Esophagus muscularis mucosa (tissue), 4 donors: ENCODE data around the genes BLCAP and VSTM2L.

GRCh38 chr20:36628028-36628667 lies 17.8 kb downstream of the SLA2 start:
- PRO-cap: no peak
- RAMPAGE, long total RNA, 4 experiments: no peak in any of the 4 experiments

- PRO-cap: no peak
- RAMPAGE, long total RNA, 4 experiments: no peak in any of the 4 experiments
Measured at GRCh38 chr20:36784757-36785516, 11.4 kb upstream of the DSN1 start.

GRCh38 chr20:36845650-36846428 lies 17.5 kb downstream of the SOGA1 start:
- PRO-cap: no peak
- RAMPAGE, long total RNA, 4 experiments: no peak in any of the 4 experiments

DNA sequence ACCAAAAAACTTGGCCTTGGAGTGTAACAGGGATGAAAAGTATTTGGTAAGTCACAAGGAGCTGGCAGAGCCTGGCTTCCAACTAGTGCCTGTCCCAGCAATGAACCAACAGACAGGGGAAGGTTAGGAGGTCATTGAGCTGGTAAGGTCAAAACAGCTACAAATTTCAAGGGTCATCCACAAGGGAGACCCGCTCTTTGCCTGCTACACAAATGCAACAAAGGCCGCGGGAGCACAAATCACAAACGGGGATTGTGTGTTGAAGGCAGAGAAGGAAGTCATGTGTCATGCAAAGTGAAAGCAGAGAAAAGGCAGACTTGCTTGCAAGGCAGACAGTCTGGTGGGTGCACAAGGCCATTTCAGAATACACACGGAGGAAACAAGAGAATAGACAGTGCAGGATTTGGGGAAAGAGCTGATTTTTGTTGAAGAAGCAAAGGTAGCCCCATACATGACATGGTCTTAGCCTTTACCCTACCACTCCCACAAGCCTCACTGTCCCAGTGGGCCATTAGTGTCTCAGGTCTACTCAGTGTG lies 18.0 kb upstream of the SAMHD1 start:
- PRO-cap: unidirectional peak, plus-strand start at position 331 of the sequence
- RAMPAGE, long total RNA, 4 experiments: no peak in any of the 4 experiments

- PRO-cap: no peak
- RAMPAGE, long total RNA, 4 experiments: no peak in any of the 4 experiments
Measured at GRCh38 chr20:37043230-37044031, 52.4 kb downstream of the RBL1 start.

- PRO-cap: no peak
- RAMPAGE, long total RNA, 4 experiments: no peak in any of the 4 experiments
Measured at GRCh38 chr20:37061999-37062413, 33.8 kb downstream of the RBL1 start.

GRCh38 chr20:37316130-37316977 lies 26.9 kb downstream of the MANBAL start:
- PRO-cap: no peak
- RAMPAGE, long total RNA, 4 experiments: no peak in any of the 4 experiments

DNA sequence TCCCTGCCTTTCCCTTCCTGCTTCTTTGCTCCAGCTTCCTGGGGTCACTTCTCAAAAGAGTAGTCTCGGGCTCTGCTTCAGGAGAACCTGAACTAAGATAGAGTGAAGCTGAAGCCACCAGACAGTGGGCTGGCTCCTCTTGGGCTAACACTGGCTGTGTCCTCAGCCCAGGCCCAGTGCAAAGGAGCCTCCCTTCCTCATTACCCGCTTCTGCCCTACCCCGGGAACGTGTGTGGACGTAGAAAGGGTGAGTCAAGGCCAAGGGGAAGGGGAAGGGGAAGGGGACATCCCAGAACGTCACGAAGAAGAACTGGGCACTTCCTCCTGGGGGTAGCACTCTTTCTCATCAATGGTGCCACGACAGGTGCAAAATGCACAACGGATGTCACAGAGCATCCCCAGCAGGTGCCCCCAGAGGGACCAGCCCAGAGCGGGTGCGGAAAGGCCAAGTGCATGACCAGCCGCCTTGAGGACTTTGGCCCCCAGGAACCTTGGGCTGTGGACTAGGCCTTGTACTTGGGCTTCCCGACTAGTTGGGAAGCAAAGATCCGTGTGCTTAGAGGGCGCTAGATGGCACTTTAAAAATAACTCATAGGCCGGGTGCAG lies 12.2 kb upstream of the SRC start:
- PRO-cap: no peak
- RAMPAGE, long total RNA, 4 experiments: no peak in any of the 4 experiments

GRCh38 chr20:37335673-37336872 lies 9.9 kb upstream of the SRC start:
- PRO-cap: no peak
- RAMPAGE, long total RNA, 4 experiments: no peak in any of the 4 experiments

DNA sequence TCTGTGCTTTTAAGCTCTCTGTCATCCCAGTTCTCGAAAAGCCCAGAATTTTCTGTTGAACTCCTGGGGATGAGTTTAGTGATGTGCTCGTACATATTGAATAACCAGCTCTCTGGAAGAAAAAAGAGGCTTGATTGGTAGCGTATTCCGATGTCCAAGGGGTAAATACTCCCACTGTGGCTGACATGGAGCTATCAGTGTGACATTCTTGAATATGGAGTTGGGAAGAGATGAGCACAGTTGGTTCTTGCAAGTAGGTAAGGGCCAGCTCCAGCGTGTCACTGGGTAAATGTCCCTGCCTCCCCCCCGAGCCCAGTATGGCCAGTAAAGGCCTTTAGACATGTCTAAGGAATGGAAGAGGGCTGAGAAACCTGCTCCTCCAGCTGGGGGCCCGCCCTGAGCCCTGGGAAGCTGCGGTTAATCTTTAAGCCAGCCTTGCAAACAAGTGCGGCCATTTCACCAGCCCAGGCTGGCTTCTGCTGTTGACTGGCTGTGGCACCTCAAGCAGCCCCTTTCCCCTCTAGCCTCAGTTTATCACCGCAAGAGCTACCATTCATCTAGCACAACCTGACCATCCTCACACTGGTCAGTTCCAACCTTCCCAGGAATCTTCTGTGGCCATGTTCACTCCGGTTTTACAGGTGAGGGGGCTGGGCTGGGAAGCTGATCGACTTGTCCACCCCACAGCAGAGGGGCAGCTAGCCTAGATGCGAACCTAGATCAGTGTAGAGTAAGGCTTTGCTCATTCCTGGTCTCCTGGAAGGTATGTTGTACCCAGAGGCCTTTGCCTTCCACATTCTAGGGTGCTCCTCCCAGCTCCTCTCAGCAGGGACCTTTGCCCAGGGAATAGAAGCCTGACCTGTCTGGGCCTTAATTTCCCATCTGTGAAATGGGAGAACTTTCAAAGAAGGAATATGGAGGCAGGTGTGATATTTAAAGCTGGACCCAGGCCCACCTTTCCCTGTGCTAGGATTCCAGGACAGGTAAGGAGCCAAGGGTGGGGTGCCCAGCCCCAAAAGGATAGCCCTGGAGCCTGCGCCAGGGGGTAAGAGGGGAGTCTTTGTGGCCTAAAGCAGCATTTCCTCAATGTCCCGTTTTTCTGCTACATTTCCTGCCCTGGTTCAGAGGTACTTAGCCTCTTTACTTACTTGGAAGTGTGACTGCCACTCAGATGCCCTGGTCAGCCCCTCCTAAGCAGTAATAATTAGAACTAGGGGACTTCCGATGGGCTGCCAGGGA lies 1.3 kb upstream of the SRC start:
- PRO-cap: no peak
- RAMPAGE, long total RNA, 4 experiments: no peak in any of the 4 experiments

- PRO-cap: no peak
- RAMPAGE, long total RNA, 4 experiments: no peak in any of the 4 experiments
Measured at GRCh38 chr20:37396137-37397055, 50.5 kb downstream of the SRC start.

DNA sequence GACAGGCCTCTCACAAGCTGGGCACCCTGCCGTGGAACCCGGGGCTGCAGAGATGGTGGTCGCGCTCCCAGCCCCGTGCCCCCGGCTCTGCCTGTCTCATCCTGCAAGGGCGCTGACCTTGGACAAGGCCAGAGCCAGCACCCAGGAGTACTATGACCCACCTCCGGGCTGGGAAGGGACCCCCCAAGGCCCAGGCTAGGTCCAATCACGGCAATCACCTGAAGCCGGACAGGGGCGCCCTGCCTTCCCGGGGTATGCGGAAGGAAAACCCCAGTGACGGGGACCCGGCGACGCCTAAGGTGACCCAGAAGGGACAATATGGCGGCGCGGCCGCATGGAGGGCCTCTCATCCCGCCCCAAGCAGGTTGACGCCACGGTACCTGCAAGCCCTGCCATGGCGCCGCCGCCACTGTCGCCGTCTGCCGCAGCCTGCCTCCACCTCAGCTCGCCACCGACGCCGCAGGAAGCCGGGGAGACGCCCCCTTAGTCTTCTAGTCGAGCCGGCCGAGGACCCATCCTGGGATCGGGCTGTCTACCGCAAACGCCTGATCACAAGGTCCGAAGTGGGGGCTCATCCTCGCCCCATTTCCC lies at the start of gene BLCAP:
BLCAP (minus strand) TSS at position 464 of the 591 bp plus-strand sequence.
- PRO-cap: bidirectional peak, plus-strand start outside the sequence, minus-strand start at position 461 of the sequence
- RAMPAGE, long total RNA, 4 experiments: start-site peak on the minus strand in 4 of 4 experiments, centred at positions 445 to 463 of the sequence, 120 to 546 reads per replicate

- PRO-cap: unidirectional peak, plus-strand start at chr20:37903129
- RAMPAGE, long total RNA, 4 experiments: no peak in any of the 4 experiments
Measured at GRCh38 chr20:37902569-37903334, at the start of gene VSTM2L. TSS of gene VSTM2L (plus strand) at chr20:37903127.

- PRO-cap: no peak
- RAMPAGE, long total RNA, 4 experiments: no peak in any of the 4 experiments
Measured at GRCh38 chr20:37914605-37915591, 12.0 kb downstream of the VSTM2L start.

DNA sequence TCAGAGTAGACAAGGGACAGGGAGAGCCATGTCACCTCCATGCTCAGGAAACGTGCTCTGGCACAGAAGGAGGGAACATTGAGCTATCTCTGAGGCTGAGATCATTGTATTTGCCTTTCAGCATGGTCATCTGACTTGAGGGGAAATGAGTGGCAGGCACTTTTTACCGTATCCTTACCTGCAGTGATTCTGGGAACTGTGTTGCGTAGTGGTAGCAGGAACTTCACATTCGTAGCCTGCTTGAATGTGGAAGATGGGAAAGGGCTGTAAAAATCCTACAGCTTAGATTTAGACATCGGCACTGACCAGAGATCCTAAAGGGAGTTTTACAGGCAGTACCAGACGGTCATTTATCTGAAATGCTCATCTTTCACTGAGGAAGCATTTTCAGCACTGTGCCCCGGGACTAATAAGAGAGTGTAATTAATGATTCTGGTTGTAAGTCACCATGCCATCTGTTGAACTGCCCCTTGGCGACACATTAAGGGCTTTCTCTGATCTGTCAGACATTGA lies 33.9 kb downstream of the RPRD1B start:
- PRO-cap: no peak
- RAMPAGE, long total RNA, 4 experiments: no peak in any of the 4 experiments

GRCh38 chr20:38126943-38127914 lies 37.8 kb downstream of the TGM2 start:
- PRO-cap: unidirectional peak, minus-strand start at chr20:38127222
- RAMPAGE, long total RNA, 4 experiments: no peak in any of the 4 experiments

DNA sequence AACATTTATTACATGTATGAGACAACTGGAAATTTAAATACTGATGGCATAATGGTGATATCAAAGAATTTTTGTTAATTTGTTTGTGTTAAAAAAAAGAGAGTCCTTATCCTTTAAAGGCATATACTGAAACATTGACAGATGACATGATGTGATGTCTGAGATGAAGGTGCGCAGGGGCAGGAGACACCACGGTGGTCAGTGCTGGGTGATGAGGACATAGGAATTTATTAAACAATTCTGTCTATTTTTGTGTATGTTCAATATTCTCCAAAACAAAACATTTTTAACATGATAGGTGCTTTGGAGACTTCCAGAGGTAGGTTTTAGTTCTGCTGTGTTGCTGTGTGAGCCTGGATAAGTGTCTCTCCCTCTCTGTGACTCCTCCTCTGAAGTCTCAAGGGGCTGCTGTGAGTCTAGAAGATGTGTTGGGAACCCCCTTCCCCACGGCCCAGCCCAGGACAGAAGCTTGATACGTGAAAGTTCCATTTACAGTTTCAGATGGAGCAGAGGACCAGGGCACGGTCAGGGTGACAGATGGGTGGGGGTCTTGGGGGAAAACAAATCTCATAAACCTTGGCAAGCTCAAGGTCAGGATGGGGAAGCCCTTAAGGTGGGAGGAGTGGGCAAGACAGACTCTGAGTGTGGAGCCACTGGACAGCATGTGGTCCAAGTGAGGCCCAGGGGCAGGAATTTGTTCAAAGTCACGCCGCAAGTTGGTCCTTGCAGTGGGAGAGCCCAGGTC lies 2.3 kb downstream of the TGM2 start:
- PRO-cap: no peak
- RAMPAGE, long total RNA, 4 experiments: no peak in any of the 4 experiments

DNA sequence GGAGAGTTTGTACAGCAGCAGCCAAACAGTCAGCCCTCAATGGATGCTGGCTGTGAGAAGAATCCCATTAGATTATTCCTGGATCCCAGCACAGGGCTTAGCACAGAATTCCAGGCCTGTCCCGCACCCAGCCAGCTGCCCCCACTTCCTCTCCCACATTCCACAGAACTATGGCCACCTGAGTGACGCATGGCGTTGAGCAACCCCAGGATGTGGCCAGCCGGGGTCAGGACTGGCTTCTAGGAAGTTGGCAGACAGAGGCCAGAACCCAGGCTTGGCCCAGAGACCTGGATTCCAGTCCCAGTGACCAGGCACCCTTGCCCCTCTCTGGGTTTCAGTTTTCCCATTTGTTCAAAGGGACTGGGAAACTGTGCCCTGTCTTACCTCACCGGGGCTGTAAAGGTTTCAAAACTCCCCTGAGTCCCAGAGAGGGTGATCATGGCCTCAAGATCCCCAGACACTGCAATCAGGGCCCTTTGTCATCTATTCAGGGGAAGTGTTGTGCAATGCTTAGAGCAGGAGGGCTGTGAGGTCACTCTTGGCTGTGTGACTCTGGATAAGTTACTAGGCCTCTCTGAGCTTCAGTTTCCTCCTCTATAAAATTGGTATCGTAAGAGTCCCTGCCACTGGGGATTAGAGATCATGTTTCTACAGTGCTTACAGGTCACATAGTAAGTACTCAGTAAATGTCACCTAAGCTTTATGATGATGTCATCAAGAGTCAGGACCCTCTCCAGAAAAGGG lies 3.1 kb upstream of the TGM2 start:
- PRO-cap: no peak
- RAMPAGE, long total RNA, 4 experiments: no peak in any of the 4 experiments

- PRO-cap: no peak
- RAMPAGE, long total RNA, 4 experiments: no peak in any of the 4 experiments
Measured at GRCh38 chr20:38190657-38191140, 25.6 kb upstream of the TGM2 start.

DNA sequence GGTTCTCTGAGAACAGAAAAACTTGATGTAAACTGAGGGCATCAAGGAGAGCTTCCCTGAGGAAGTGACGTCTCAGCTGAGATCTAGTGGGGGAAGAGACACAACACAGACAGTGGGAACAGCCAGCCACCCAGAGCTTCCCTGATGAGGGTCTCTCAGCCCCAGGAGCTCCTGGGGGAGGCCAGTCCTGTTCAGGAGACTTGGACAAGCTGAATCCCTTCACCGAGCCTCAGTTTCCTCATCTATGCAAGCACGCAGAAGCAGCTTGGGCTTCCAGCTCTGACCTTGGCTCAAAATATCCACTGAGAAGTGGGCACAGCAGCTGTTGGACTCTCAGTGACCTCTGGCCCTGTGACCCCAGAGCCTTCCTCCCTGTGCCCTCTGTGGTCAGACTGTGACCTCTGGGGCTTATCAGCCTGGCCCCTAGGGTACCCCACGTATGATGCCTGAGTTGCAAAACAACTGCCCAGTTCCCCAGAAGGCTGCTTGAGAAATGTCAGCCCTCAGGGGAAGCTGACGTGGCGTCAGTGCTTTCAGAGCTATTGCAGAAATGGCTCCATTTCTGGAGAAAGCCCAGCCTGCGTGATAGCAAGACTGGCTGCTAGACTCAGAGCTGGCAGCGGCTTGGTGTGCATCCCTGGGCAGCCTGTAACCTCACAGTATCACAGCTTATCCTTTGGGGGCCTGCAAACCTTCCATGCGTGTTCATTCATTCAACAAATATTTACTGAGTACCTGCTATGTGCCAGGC lies 31.4 kb upstream of the TGM2 start:
- PRO-cap: no peak
- RAMPAGE, long total RNA, 4 experiments: no peak in any of the 4 experiments